T-cell (primary cell): Measurements from ENCODE around the genes NR1I2, NDUFB4, POLQ and ARGFX.

GRCh38 chr3:119322333-119322900 lies 28.2 kb downstream of the ARHGAP31 start:
- PRO-cap, 7 experiments, result peak in 2 of 7 experiments; most common plus-strand start chr3:119322669 (in 2); most common minus-strand start chr3:119322581 (in 1)

DNA sequence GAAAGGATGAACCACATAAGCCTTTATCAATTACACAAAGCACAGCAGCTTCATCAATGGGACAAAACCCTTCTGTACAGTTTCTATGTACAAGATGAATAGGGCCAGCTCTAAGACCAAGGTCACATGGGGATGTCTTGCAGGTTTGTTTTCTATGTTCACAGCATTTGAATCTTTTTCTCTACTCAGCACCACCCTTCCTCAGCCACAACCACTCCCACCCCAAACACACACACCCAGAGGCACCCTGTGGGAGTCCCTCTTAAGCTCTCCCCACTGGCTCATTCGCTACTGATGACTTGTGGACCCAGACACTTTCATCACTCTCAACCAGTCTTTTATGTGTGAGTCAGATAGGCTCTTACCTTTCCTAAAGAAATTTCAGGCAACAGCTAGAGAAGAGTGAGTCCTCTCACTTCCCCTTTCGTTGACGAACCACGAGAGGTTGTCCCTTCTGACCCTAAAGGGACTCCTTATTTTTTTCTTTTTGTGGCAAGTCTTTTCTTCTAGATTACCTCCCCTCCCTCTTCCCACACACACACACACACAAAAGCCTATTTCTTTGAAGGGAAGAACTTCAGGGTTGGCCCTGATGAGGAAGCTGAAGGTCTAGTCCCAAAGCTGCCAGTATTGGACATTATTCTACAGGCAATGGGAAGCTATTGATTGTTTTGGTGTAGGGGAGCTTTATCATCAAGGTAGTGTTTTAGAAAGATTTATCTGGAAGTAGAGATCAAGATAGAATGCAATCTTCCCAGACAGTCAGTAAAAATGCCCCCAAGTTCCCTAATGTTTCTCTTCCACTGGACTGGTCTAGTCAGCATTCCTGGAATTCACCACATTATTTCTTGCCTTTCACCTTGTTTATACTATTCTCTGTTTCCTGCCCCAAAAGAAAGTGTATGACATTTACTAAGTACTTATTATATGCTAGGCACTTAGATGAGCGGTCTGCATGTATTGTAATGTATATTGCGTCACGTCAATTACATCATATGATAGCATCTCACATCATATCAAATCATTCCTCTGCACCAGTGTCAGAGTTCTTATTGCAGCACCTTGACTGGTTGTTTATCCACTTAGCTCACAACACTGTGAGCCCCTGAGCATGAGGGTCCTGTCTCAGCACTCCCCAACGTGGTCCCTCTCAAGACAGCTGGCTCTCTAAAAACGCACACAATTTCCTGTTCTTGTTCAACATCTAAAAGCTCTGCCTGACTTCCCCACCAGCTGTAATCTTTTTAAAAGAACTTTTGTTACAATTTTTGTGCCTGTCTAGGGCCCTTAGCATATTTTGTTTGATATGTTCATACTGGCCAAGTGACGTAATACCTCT lies 58.4 kb downstream of the ARHGAP31 start:
- PRO-cap, 7 experiments, result peak in 1 of 7 experiments; most common plus-strand start position 284 of the sequence (in 1); most common minus-strand start position 153 of the sequence (in 1)

- PRO-cap, 7 experiments, result no peak in any of the 7 experiments
These were observed 33.6 kb downstream of the TMEM39A start for GRCh38 chr3:119429466-119430556.

DNA sequence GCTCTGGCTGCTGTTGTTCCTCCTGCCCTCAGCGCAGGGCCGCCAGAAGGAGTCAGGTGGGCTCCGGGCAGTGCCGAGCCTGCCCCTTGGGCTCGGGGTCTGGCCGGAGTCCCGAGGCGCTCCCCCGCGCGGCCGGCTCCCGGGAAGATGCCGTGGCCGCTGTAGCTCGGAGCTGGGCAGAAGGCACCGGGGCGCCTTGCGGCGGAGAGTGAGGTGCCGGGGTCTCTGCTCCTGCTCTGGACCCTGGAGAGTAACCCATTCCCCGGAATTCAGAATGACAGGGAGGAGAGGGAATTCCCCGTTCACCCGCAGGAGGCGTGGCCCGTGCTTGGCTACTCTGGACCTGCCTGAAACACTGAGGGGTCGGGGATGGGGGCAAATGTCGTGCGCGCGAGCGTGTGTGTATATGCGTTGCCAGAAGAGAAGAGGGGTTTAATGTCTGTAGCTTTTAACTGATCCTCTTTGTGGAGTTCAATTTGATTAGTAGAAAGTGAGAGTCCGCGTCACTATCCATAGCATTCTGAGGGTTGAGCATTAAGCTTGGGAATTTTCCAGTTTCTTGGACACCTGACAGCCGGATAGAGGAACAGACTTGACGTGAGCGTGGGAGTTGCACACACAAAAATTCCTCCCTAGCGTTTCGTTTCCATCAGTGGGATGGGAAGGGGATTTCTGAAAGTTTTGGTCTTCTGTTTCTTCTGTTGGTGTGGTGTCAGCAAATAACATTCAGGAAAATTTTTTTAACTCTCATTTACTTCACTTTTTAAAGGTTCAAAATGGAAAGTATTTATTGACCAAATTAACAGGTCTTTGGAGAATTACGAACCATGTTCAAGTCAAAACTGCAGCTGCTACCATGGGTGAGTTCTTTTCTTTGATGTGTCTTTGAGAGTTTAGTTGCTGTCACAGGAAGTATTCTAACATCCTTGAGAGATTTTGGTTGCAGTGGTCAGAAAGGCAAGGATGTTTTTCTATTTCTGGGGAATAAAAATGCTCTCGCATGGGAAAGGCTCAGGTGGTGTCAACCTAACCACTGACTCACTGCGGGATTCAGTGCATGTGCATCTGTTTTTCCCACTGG lies 628 bp downstream of the POGLUT1 start:
- PRO-cap, 7 experiments, result peak in 3 of 7 experiments; most common plus-strand start position 355 of the sequence (in 2); most common minus-strand start position 252 of the sequence (in 2)

DNA sequence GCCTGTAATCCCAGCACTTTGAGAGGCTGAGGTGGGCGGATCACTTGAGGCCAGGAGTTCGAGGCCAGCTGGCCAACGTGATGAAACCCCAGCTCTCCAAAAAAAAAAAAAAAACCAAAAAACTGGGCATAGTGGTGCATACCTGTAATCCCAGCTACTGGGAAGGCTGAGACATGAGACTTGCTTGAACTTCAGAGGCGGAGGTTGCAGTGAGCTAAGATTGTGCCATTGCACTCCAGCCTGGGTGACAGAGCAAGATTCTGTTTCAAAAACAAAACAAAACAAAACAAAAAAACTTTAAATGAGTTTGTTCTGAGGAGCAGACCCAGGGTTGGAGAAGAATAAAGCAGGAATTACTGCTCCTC lies 2.3 kb upstream of the CD80 start:
- PRO-cap, 7 experiments, result no peak in any of the 7 experiments

- PRO-cap, 7 experiments, result peak in 7 of 7 experiments; most common plus-strand start chr3:119562426 (in 4); most common minus-strand start chr3:119562651 (in 7)
These were observed 2.9 kb upstream of the CD80 start for GRCh38 chr3:119562189-119562743.

DNA sequence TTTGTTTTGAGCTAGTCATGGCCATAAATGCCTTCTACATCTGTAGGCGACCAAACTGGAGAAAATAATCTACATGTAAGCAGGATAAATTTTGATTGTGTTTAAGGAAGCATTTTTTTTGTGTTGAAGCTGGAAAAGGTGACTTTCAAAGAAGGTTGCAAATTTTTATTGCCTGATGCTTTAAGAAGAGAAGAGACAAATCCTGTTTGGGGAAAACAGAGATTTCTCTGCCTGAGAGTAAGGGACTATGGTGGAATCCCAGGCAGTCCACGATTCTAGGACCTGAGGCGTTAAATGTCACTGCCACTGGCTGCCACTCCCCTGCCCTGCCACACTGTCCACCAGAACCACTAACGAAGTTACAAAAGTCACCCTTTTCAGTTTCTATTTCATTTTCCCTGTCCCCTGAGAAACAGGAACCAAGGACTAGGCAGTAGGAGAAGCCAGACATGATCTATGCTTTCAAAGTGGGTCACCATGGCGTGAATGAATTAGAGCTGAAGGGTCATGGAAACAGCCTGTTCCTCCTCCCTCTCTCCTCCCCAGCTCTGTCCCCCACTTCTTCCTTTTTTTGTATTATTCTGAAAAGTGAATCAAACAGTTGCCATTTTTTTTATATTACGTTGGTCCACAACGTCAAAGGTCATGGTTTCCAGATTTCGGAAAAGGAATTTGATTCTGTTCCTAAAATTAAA lies 9.1 kb upstream of the ADPRH start:
- PRO-cap, 7 experiments, result no peak in any of the 7 experiments

DNA sequence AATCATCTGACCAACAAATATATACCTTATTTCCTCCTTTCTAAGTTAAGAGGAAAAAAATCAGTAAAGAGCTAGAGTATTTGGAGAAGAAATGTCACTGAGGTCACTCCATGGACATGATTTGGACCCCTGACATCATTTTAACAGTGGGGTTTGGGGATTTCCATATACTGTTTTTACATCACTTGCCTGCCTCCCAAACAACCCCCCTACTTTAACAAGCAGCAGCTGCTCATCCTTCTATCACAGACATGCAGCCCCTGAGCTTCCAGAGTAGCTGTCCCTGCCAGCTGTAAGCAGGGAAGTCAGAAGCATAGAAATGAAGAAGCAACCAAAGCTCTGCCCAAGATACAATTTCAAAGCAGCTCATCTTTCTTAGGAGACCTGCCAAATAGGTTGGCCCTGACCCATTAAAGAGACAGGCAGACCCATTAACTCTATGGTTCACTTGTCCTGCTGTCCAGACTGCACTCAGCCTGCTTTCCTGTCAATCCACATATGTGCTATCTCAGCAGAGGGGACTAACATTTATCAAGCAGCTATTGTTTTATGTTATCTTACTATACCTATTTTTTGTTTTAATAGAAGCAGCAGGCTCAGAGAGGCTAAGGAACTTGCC lies 2.6 kb upstream of the POPDC2 start:
- PRO-cap, 7 experiments, result no peak in any of the 7 experiments

- PRO-cap, 7 experiments, result no peak in any of the 7 experiments
These were observed at the start of gene NR1I2 for GRCh38 chr3:119781317-119782332. Gene NR1I2, plus strand, starts transcription at chr3:119782101.

DNA sequence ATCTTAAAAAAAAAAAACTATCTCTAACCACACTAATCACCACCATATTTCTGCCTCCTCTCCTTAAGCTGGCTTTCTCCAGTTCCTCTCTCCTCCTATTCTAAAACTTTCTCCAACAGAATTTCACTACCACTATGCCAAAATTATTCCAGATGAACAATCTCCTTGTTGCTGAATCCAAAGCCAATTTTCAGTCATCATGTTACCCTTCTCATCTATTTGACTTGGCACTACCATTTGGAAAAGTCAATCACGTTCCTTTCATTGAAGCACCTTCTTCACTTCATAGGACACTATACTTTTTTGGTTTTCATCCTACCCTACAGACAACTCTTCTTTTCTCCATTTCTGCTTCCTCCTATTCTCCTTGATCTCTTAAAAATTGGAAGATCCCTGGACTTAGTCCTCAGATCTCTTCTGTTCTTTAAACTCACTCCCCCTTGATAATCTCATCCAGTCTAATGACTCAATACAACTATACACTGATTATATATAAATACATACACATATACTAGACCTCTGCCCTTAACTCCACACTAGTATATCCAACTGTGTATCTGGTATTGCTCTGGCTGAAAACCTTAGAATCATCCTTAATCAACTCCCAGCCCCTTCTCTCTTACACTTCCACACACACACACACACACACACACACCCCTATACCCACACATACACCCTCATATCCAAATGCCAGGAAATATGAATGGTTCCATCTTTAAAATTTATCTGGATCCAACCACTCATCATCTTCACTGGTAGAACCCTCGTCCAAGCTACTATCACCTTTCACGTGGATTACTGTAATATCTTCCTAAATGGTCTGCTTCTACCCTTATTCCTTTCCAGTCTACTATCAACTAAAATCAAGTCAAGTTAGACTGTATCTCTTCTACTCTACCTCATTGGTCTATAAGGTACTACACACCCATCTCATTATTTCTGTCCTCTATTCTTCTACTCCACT lies 144.1 kb downstream of the NR1I2 start:
- PRO-cap, 7 experiments, result no peak in any of the 7 experiments

GRCh38 chr3:120095872-120096304 lies 1.6 kb upstream of the GSK3B start:
- PRO-cap, 7 experiments, result peak in 6 of 7 experiments; most common plus-strand start chr3:120095913 (in 5); most common minus-strand start chr3:120095973 (in 4)

DNA sequence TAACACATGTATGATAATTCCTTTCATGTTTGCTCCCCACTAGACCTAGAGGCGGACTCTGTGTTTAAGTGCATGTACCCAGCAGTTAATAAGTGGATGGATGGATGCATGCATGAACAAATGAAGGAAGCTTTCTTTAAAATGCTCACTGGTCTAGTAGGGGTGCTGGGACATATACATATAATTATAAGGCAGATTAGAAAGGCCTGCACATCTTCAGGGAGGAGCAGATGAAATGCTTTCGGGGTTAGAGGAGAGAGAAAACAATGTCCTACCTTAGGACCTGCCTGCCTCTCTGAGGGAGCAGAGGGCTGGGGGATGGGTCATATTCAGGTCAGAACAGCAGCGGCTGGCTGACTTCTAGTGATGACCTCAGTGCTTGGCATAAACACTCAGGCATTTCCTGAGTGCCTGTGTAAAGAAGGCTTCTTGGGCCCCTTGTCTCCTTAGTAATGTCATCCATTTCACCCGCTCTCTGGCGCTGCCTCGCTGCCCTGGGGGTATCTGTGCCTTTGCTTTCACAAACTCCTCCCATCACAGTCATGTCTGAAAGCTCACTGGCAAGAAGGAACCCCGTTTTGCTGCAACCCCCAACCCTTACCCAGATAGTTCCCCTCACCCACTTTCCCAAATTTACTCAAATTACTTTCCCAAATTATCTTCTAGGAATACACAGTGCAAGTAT lies 82.8 kb upstream of the GSK3B start:
- PRO-cap, 7 experiments, result no peak in any of the 7 experiments

GRCh38 chr3:120448296-120449302 lies 2.2 kb downstream of the FSTL1 start:
- PRO-cap, 7 experiments, result no peak in any of the 7 experiments

- PRO-cap, 7 experiments, result no peak in any of the 7 experiments
These were observed 18.7 kb upstream of the FSTL1 start for GRCh38 chr3:120469339-120469988.

DNA sequence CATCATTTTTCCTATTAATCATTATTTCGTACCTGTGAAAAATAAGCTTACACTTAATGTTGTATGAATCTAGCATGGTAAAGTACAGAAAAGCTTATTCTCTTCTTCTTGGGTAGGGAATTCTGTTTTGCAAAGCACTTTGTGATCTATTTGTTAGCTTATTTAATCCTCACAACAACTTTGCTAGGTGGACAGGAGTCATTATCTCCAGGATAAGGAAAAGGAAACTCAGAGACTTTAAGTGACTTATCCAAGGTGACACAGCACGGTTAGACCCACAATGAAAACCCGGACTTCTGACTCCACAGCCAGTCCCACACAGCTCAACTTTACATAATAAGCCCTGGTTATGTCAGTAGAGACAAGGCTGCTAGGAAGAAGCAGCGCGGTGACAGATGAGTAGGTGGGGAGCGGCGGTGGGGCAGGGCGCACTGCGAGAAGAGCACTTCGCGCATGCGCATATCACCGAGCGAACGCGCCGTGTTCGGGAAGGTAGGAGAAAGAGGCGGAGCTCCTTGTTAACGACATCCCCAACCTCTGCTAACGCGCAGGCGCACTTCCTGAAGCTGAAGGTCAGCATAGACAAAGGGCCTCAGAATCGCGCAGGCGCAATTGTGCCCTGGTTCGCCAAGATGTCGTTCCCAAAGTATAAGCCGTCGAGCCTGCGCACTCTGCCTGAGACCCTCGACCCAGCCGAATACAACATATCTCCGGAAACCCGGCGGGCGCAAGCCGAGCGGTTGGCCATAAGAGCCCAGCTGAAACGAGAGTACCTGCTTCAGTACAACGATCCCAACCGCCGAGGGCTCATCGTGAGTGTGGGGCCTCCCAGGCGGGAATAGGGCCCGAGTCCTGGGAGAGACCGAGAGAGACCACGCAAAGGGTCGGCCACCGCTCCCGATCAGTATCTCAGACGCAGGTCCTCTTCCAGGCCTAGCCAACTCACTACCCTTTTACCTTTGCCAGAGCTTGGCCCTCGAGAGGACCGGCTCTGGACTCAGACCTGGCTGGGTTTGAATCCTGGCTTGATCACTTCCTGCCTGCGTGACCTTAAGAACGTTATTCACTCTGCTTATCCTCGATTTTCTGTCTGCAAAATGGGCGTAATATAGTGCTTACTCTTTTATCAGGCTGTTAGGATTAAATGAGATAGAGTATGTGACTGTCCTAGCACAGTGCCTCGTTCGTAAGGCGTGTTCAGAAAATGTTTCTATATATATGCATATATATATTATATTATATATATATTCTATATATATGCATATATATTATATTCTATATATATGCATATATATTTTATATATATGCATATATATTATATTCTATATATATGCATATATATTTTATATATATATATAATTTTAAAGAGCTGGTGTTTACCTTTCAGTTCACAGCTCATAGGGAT lies at the start of gene NDUFB4:
NDUFB4 (plus strand) TSS at position 609 of the 1,405 bp plus-strand sequence.
- PRO-cap, 7 experiments, result peak in 7 of 7 experiments; most common plus-strand start position 609 of the sequence (in 5); most common minus-strand start position 338 of the sequence (in 5)

GRCh38 chr3:120598175-120599742 lies 2.6 kb downstream of the NDUFB4 start:
- PRO-cap, 7 experiments, result no peak in any of the 7 experiments

DNA sequence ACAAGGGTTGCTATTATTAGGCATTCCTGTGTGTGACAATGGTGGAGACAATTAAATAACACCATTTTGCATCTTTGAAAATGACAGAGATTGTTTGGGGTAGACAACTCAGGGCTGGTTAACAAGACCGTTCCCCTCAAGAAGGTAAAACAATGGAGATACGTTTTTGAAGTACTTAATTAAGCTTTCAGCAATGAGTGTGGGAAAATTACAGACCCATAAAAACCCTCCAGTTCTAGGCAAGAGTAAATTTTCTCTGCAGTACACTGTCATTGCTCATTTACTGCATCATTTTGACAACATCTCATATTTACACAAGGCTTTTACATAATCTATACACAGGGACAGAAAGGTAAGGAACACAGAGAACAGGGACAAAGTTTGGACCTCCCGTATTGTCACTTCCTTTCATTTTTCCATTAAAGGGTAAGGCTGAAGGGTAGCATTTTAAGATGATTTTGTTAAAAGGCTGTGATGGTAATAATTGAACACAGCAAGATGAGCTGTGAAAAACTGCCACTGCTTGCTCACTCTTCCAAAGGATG lies 7.3 kb upstream of the HGD start:
- PRO-cap, 7 experiments, result no peak in any of the 7 experiments

DNA sequence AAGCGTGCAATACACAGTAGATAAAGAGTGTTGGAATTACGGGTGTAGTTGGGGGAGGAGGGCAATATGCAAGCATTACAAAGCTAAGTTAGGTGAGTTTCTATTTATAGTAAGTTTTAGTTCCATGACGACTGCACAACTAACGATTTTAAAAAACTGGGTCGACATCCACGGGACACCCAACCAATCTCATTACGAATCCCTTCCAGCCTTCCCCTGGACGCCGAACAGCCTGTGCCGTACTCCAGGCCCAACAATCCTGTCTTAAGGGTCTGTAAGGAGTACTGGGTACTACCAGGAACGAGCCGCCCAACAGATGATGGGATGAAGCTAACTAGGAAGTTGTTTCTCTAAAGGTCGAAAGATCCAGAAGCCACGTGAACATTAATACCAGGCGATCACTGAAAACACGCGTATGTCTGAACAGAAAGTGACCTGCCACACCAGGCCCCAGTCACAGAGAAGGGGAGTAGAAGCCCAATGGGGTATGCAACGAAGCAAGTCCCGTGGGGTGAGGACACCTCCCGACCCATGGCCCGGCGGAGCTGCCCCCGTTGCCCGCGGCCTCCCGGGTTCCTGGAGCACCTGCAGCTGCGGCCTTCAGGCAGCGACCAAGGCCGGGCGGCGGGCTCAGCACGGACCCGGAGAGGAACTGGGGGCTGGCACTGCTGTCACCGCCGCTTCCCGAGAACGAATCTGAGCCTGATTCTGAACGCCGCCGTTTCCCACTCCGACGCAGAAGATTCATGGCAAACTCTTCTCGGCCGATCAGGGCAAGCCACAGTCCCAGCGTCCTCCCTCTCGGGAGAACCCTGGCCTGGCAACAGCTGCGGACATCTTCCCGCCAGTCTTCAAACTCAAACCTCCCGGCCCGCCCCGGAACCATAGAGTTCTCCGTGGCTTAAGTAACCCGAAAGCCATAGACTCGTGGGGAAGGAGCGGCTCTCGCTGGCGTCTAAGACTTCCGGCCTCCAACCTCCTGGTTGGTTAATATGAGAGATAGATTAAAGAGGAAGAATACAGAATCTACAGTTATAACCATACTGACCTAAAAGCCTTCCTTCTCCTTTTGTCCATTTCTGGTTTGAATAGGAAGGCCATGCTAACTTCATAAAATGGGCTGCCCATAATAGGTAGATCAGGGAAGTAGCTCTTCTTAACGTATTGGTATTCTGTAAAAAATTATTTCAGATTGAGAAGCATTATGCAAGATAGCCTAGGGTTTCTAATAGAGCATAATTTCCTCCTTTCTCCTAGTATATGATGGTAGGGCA lies at the start of gene POLQ:
POLQ (minus strand) TSS at position 859 of the 1,274 bp plus-strand sequence.
- PRO-cap, 7 experiments, result peak in 5 of 7 experiments; most common plus-strand start position 990 of the sequence (in 3); most common minus-strand start position 859 of the sequence (in 3)

DNA sequence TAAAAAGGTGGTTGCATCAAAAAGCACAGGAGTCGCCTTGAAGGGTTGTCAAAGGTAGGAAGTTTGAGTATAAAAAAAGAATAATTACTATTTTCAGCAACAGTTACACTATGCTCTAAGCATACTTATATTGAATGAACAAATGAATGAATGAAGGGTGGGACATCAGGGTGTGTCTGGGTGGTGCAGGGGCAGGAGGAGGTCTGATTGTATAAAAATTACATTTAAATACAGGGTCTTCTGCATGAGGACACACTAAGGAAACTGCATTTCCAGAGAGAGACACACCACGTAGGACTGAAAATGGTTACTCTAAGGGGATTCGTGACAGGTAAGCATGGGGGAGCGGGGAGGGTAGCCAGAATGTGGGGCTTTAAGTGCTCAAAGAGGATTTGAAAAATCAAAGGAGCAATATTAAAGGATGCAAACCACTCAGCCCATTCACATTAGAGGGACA lies at the start of gene ARGFX:
ARGFX (plus strand) TSS at position 267 of the 457 bp plus-strand sequence.
- PRO-cap, 7 experiments, result no peak in any of the 7 experiments

GRCh38 chr3:121697206-121698500 lies 37.0 kb upstream of the HCLS1 start:
- PRO-cap, 7 experiments, result no peak in any of the 7 experiments